ENCODE measurements around the gene RAB32.

- PRO-cap, result no peak
Measured at GRCh38 chr6:143965940-143966580, 42.0 kb downstream of the PLAGL1 start.

DNA sequence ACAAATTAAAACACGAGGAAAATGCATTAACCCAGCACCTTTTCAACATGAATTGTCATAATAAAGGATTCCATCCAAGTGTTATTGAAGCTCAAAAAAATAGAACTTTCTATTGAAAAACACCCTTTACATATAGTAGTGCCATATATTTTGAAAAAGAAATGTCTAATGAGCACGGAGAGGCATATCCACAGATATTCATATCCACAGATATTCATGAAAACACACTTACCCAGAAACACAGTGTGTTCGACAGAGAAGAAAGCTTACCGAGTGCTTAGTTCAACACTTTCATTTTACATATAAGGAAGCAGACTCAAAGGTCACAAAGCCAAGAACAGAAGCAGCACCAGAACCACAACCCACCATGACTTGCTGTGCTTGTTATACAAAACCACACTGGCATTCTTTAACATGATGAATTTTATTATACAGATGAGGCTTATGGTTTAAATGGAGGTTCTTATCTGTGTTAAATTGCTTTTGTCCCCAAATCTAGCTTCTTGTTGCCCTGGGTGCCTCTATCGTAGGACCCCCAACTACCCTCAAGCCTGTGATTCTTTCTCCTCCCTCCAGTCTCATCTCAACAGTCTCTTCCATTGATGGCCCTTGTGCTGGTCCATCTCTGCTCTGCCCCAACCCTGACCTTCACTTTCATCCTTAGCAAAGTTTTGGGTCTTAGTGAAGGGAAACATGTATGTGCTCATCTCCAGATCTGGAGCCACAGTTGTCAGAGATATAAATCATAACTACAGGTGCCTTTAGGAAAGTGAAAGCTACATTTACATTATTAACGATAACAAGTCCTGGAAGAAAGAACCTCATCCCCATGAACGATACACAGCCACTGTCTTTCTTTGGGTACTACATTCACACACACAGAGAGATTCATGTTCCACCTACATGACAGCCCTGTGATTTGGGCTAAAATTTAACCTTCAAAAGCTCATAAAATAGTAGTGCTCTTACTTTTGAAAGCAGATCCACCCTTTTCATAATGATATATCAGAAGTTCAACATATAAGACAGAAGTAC is 40.1 kb downstream of the SF3B5 start:
- PRO-cap, result no peak

DNA sequence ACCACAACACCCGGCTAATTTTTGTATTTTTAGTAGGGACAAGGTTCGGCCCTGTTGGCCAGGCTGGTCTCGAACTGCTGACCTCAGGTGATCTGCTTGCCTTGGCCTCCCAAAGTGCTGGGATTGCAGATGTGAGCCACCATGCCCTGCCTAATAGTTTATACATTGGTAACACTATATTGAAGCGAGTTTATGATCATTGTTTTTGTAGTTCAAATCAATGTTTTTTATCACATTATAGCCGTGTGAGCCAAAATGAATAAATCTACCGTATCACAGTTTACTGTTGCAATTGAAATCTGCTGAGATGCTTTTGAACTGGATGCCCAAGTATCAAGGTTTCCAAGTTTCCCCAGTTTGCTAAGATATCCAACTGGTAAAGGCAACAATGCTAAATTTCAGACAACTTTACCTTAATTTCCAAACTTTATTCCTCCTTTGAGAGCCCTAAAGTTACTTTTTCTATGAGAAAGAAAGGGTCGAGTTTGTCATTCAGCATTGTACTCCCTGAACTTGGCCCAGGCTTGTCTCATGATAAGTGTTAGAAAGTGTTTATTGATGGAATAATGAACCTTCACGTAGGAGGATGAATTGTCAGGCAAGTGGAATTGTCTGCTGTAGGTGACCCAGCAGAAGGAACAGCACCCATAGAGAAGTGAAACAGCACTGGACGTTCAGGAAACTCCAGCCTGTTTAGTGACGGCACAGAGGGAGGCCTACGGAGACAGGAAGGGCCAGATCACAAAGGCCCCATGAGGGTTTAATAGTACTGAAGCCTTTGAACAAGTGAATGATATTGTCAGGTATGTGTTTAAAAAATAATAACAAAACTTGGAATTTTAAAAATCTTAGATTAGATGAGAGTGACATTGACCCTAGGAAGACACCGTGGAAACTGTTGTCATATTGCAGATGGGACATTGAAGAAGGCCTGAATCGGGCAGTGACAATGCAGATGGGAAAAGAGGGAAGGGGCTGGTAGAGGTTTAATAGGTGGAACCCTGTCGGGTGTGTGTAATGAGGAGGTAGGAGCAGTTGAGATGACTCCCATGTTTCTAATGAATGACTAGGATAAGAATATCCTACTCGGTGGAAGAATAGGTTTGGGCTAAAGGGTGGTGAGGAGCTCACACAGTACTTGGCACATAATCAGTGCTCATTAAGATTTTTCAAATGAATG is 2.9 kb downstream of the STX11 start:
- PRO-cap, result no peak

DNA sequence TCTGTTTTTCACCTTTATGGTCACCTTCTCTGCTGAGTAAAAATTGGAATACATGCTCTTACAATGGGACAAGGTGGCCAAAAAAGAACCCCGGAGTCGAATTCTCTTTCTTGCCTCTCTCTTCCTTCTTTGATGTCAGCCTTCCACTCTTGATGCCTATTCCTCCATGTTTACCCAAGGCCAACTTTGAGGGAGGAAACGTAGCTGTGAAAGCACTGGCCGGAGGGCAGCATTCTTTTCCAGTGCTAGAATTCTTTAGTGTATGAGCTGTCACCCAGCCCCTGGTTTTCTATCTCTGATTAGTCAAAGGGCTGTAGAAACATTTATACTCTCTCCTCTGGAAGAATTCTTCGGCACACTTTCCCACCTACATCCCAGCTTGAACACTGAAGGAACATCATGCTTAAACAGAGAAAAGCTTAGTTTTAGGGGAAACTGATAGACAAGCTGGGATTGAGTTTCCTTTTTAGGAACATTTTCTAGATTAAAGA is 20.9 kb upstream of the UTRN start:
- PRO-cap, result no peak

DNA sequence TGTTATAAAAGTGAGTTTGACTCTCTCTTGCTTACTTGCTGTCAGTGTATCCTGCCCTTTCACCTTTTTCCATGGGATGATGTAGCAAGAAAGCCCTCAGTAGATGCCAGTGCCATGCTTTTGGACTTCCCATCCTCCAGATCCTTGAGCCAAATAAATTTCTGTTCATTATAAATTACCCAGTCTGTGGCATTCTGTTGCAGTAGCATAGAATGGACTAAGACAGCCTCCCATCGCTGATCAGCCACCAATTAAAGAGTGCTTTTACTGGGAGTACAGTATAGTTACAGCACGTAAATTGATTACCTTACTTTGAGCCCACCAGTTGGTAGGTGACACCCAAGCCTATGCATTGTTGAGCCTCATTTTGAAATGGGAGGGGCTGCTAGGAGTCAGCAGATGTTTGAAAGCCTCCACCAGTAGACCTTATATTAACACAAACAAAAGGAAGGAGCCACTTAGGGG is 40.2 kb downstream of the UTRN start:
- PRO-cap, result no peak

GRCh38 chr6:144522700-144523429 is 237.7 kb downstream of the UTRN start:
- PRO-cap, result no peak

DNA sequence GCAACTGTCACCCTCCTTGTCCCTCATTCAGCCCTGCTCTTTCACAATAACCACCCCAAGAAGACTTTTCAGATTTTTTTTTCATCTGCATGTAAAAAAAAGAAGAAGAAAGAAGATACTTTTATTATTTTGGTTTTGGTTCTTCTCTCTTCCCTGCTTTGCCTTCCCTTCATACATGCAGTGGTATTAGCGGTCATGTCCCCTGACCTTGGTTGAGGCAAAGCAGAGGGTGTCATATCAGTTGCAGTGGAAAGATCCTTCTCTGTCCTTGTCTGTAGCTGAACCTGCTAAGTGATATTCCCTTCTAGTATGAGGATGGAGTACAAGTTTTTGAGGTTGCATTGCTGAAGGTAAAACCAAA is 345.7 kb downstream of the UTRN start:
- PRO-cap, result no peak

GRCh38 chr6:144810309-144810649 is 525.1 kb downstream of the UTRN start:
- PRO-cap, result no peak

DNA sequence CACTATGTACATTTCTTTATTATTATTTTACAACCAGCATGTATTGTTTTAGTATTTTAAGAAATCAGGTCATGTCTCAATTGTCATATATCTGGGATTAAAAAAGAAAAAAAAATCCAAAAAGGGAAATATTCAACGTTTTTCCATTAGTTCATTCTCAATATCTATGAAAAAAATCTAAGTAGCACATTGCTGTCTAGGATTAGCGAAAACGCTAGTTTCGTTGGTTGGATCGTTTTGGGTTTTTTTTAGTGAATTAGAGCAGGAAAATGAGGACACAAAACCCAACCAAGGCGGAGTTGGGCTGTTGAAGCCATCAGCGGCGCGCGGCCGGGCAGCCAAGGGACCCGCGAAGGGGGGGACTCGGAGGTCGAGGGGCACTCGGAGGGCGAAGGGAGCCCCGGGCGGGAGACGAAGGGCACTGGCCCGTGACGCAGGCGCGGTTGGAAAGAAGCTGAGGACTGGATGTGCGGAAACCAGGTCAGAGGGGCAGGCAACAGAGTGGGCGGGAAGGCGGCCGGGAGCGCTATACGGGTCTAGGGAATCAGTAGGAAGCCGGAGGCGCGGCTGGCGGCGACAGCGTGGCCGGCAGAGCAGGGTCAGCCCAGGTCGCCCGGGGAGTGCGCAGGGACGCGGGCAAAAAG is 757 bp downstream of the EPM2A start:
- PRO-cap, result bidirectional peak, plus-strand start at position 380 of the sequence, minus-strand start at position 355 of the sequence; bidirectional peak, plus-strand start at position 550 of the sequence, minus-strand start at position 423 of the sequence

GRCh38 chr6:146027501-146027760 is 1.4 kb upstream of the GRM1 start:
- PRO-cap, result no peak

- PRO-cap, result no peak
Measured at GRCh38 chr6:146543114-146543409, 571 bp upstream of the RAB32 start.

DNA sequence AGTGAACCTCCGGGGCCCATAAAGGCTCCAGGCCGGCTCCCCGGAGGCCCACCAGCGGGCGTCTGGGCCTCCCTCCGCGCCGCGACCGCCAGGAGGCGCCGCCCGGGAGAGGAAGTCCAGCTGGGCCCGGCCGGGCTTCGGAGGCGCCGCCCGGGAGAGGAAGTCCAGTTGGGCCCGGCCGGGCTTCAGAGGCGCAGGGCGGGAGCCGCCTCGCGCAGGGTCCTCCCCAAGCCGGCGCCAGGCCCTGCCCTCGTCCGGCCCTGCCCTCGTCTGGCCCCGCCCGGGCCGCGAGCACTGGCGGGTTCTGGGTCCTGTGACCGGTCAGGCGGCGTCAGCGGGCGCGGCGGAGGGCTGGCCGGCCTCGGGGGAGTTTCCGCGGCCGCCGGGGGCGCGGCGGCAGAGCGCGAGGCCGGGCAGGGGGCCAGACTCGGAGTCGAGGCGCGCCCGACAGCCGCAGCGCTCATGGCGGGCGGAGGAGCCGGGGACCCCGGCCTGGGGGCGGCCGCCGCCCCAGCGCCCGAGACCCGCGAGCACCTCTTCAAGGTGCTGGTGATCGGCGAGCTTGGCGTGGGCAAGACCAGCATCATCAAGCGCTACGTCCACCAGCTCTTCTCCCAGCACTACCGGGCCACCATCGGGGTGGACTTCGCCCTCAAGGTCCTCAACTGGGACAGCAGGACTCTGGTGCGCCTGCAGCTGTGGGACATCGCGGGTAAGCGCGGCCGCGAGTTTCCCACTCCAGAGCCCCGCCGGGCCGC is at the start of gene RAB32:
Gene RAB32, plus strand, starts transcription at position 424 of the 758 bp plus-strand sequence.
- PRO-cap, result bidirectional peak, plus-strand start at position 424 of the sequence, minus-strand start at position 64 of the sequence; bidirectional peak, plus-strand start at position 693 of the sequence, minus-strand start at position 648 of the sequence

GRCh38 chr6:146855223-146856000 is 256.6 kb downstream of the ADGB start:
- PRO-cap, result no peak

GRCh38 chr6:147131781-147132208 is 72.4 kb upstream of the STXBP5 start:
- PRO-cap, result no peak

- PRO-cap, result no peak
Measured at GRCh38 chr6:147232286-147233270, 28.4 kb downstream of the STXBP5 start.

- PRO-cap, result no peak
Measured at GRCh38 chr6:147259644-147260171, 55.5 kb downstream of the STXBP5 start.

GRCh38 chr6:147296641-147297245 is 92.5 kb downstream of the STXBP5 start:
- PRO-cap, result no peak

DNA sequence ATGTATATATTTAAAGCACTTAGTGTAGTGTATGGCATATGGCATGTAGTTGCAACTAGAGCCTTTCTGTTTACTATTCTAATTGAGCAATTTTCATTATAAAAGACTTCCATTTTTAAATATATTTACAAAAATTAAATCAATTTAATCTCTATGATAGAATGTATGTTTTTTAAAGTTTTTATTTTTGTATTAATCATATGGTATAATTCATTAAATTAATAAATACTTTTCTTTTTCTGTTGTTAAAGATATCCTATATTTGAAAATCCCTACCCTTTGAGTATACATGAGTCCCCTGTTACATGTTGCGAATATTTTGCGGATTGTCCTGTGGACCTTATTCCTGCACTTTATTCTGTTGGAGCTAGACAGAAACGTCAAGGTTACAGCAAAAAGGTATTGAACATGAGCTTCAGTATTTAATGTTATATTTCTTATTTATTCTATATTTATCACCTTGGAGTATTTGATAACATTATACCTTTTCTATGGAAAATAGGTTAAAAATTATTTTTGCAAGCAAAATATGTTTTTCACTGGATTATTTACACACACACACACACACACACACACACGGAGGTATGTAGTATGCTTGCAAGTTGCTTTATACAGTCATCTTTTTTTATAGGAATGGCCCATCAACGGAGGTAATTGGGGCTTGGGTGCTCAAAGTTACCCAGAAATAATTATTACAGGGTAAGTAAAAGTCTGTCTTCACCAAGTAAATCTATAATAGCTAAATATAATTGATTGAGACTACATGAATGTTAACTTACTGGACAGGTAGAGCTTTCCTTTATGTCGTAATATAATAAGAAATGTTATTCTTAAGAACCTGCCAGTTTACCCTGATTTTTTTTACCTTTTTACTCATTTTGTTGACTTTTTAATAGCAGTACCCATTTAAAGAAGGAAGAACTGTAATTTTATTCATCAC is 109.7 kb downstream of the STXBP5 start:
- PRO-cap, result no peak

DNA sequence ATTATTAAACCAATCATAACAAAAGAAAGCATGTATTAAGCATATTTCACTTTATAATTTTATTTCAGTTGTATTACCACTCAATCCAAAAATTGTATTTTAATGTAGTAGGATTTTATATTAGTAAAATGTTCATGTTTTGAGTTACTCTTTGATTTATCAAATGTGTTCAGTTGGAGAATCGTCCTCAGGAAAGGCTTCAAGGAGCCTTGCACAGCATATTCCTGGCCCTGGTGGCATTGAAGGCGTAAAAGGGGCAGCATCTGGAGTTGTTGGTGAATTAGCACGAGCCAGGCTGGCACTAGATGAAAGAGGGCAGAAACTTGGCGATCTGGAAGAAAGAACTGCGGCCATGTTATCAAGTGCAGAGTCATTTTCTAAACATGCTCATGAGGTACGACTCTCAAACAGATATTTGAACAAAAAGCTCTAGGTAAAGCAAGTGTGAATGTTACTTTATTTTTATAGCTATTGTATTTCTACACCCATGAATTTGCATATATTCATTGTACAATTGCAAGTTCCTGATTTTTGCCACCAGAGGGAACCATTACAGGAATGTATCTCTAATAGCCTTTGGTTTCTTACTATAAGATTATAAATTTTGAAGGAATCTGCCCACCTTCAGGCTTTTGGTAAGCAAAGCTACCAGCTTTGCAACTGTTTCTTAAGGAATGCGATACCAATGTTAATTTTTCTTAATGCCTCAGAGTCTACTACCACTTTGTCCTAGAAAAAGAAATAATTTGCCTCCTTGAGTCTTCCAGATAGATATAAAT is 125.7 kb upstream of the SAMD5 start:
- PRO-cap, result no peak

- PRO-cap, result no peak
Measured at GRCh38 chr6:148021745-148022214, 320.9 kb upstream of the SASH1 start.

Measured in jejunum (tissue), 1 donor.